ENCODE measurements around the gene ATP2A2.

- RAMPAGE, long total RNA = no peak
- RRBS = no CpG with 5 or more reads among the region's 14 CpGs
Measured at GRCh38 chr12:108807394-108807812, 50.0 kb downstream of the SSH1 start.

DNA sequence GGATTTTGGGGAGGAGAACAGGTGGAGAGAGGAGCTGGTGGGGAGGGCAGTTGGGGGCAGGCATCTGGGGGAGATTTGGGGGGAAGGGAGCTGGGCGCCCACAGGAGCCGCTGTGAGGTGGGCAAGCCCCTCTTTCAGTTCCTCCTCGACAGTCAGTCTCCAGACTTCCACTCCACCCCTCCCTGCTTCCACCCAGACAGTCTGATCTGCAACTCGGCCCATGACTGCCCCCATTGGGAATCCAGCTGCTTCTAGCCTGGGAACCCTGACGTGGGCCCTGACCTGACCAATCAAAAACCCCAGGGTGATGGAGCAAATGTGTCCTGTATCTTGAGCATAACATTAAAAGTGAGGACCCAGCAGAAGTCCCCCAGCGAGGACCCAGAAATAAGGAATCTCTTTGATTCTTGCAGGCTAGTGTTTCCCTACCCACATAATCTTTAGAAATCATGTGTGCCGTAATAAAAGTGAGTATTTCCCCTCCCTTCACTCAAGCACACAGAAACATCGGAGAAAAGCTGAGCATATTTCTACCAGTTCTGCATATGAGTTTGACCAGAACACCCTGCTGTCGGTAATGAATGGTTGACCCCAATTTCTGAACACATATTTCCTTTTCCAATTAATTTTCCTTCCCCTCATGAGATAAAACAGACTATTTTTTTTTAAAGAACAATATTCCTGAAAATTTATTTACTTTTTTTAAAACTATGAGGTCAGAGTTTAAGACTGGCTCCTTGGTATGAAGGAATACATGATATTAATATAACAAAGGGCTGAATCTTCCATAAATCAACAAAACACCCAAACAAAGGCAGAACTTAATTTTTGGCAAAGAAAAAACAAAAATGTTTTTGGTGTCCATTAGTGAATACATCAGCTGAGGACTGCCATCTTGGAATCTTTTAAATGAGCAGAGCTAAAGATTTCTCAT lies 6.3 kb downstream of the SSH1 start:
- RAMPAGE, long total RNA = no peak
- RRBS = no CpG with 5 or more reads among the region's 9 CpGs

GRCh38 chr12:108855465-108856205 lies 1.7 kb downstream of the SSH1 start:
- RAMPAGE, long total RNA = no peak
- RRBS = no CpG with 5 or more reads among the region's 11 CpGs

DNA sequence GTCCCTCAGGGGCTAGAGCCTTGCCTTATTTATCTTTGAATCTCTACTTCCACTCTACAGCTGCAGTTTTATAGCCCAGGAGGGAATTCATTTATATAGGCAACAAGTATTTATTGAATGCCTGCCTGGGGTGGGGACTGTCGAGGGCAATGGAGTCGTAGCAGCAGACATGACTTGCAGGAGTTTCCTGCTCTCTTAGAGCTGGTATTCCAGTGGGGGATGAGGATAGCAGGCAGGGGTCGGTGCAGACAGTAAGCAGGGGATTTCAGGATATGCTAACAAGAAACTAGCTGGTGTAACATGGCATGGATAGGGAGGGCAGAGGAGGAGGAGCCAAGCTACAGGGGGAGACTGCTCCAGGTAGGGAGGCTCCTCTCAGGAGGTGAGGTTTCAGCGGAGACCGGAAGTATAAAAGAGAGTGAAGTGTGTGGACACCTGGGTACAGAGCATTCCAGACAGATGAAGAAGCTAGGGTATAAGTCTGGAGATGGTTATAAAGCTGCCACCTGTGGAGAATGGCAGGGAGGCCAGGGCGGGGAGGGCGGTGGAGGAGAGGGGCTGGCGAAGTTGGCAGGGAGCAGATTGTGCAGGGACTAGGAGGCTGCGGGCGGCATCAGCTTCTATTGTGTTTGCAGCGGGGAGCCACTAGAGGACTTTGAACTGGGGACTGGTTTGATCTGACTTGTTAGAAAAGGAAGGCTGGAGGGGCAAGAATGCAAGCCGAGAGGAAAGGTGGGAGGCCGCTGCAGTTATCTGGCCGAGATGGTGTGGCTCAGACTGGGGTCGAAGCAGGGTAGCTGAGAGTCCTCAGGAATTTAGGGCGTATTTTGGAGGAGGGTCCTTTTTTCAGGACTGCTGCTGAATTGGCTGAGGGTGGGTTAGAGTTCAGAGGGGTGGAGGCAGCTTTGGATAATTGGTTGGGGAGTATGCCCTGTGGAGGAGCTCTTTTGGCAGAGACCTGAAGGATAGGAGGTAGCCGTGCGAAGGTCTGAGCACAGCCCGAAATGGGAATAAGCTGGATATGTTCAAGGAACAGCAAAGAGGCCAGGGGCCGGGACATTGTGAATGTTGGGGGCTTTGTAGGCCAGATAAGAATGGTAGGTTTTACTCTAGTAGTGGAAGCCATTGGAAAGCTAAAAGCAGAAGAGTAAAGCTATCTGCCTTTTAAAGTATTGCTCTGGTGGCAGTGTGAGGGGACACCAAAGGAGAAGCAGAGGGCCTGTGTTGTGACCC lies 17.5 kb downstream of the USP30 start:
- RAMPAGE, long total RNA = no peak
- RRBS = no CpG with 5 or more reads among the region's 20 CpGs

DNA sequence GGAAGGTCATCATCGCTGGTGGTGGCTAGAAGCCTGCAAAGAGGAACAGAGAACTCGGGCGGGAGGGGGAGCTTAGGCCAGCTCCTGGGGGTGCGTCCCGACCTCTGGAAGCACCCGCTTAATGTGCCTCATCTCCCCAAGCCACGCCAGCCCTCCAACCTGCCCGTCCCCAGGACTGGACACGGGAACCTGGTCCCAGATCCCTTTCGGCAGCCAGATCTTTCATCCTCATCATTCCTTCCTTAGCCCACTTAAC lies 18.9 kb downstream of the FOXN4 start:
- RAMPAGE, long total RNA = no peak
- RRBS = no CpG with 5 or more reads among the region's 10 CpGs

DNA sequence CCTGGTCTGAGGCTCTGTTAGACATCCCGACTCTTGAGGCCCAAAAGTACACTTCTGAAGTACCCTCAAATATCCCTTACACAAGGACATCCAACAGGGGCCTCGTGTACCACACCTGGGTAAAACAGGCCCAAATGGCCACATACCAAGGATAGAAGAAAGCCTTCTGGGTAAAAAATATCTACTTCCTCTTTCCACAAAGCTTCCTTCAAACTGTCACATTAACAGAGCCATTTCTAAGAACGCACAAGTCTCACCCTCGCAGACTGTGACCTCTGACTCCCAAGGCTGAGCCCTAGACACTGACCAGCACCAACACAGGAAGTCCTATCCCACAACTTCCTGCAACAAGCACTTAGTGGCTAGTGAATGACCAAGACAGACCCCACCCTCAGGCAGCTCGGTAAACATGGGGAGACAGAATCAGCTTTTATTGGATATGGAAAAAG lies 16.1 kb downstream of the KCTD10 start:
- RAMPAGE, long total RNA = no peak
- RRBS = no CpG with 5 or more reads among the region's 5 CpGs

DNA sequence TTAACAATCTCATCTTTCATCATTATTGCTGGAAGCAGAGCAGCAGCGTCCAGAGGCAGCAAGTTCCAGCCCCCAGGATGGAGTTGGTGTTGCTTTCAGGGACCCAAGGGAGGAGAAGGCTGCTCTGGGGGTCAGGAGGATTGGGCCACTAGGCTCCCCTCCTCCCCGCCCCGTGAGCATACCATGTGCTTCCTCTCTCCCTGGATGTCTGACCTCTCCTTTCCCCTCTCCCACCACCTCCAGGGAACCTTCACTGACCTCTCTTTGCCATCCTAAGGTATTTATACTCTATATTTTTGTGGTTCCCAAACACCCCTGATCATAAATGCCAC lies 13.3 kb downstream of the KCTD10 start:
- RAMPAGE, long total RNA = no peak
- RRBS = no CpG with 5 or more reads among the region's 3 CpGs

- RAMPAGE, long total RNA = no peak
- RRBS = 92% methylated on average over 2 of the region's 19 CpGs
Measured at GRCh38 chr12:109534288-109534825, 38.9 kb downstream of the MMAB start.

DNA sequence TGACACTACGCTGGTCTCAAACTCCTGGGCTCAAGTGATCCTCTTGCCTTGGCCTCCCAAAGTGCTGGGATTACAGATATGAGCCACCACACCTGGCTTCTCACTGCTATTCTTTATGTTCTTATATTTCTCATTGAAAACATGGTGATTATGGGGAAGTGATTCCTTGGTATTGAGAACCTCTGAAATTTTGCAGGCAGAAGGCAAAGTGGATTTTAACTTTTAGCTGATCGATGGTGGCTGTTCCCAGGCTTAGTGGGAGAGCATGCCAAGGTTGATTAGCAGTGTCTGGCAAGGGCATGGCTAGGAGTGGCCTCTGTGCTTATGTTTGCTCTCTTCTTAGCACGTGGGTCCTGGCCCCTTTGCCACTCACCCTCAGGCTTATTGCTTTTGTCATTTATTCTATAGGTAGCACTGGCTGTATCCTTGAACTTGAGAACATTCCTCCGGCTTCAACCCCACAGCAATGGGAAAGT lies 2.0 kb downstream of the MVK start:
- RAMPAGE, long total RNA = no peak
- RRBS = no CpG with 5 or more reads among the region's 4 CpGs

DNA sequence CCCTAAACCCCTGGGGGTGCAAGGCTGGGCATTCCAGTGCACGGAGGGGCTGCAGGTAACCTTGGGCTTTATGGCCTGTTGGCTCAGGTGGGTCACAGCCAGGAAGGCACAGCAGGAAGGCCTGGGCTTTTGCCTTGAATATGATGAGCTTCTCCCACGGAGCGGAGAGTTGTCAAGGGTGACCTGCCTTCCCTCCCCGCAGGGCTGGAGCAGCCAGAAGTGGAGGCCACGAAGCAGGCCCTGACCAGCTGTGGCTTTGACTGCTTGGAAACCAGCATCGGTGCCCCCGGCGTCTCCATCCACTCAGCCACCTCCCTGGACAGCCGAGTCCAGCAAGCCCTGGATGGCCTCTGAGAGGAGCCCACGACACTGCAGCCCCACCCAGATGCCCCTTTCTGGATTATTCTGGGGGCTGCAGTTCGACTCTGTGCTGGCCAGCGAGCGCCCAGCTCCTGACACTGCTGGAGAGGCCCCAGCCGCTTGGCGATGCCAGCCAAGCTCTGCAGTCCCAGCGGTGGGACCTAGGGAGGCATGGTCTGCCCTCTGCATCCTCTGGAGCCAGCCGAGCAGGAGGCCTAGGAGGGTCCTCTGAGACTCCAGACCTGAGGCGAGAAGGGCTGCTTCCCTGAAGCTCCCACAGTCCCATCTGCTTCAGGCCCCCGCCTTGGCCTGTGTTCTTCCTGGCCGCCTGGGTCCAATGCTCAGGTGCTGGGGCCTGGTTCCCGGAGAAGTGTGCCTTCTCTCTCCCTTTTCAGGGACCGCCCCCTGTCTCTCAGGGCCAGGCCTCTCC lies 22.8 kb downstream of the MVK start:
- RAMPAGE, long total RNA = no peak
- RRBS = no CpG with 5 or more reads among the region's 22 CpGs

DNA sequence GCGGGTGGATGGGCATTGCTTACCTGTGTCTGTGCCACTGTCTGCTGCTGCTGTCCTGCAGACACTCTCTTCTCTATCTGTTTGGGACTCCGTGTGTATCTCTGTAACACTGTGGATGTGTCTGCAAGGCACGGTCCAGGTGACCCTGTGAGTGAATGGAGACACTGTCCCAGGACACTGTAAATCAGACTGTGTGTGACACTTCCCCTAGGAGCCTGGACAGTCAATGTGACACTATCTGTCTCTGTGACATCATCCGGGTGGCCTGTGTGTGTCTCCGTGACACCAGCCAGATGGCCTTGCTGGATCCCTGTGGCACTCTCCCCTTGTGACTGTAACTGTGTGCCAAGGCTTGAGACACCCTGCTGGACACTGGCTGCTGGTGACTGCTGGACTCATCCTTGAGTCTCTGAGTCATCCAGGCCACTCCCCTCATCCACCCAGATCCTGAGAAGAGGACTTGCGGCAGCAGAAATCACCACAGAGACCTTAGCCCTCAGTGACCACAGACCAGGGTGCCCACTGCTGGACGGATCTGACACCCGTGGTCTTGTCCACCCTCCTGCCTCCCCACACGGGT lies 51.5 kb downstream of the MVK start:
- RAMPAGE, long total RNA = no peak
- RRBS = no CpG with 5 or more reads among the region's 9 CpGs

DNA sequence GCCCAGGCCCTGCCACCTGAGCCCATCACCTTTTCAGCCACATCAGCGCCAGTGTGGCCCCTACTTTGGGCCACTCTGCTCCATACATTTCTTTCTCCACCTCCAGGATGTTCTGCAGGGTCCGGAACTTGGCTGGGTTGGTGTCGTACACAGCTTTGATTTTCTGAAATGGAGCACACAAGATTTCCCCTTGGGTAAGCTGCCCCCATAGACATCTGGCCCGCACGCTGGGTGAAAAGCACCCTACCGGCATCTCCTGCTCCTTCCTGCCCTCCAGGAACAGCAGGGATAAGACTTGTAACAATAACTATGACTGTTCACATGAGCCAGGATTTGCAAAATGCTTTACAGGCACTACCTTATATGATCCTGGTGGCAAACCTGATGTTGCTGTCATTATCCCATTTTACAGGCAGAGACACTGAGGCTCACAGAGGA lies 22.8 kb downstream of the GLTP start:
- RAMPAGE, long total RNA = no peak
- RRBS = no CpG with 5 or more reads among the region's 6 CpGs

DNA sequence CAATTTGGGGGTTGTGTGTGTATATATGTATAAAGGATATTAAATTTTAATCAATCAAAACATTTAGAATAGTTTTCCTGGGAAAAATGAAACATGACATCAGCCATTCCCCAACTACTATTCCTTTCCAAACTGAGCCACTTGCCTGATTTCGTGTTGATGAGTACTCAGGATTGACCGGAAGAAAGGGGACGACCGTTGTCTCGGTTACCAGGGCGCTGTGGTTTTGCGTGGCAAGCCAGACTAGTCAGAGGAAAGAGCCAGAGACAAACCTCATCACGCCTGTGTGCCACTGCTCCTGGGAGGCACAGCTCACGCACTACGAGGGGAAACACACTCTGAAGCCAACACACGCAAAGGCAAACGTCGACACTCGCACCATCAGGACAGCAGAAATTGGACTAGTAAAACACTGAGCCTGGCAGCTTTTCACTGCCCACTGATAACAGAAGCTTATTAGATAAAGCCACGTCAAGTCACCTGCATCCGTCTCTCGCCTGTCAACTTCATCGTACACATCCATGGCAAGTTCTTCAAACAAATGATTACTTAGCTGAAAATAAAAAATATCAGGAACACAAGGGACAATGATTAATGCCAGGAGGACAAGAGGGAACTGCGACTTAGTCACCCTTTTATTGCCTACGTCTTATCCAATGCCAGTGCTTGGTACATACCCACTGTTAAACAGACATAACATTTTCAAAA lies 34.9 kb downstream of the GIT2 start:
- RAMPAGE, long total RNA = no peak
- RRBS = no CpG with 5 or more reads among the region's 20 CpGs

GRCh38 chr12:110023307-110024367 lies 24.4 kb downstream of the ANKRD13A start:
- RAMPAGE, long total RNA = no peak
- RRBS = no CpG with 5 or more reads among the region's 4 CpGs

DNA sequence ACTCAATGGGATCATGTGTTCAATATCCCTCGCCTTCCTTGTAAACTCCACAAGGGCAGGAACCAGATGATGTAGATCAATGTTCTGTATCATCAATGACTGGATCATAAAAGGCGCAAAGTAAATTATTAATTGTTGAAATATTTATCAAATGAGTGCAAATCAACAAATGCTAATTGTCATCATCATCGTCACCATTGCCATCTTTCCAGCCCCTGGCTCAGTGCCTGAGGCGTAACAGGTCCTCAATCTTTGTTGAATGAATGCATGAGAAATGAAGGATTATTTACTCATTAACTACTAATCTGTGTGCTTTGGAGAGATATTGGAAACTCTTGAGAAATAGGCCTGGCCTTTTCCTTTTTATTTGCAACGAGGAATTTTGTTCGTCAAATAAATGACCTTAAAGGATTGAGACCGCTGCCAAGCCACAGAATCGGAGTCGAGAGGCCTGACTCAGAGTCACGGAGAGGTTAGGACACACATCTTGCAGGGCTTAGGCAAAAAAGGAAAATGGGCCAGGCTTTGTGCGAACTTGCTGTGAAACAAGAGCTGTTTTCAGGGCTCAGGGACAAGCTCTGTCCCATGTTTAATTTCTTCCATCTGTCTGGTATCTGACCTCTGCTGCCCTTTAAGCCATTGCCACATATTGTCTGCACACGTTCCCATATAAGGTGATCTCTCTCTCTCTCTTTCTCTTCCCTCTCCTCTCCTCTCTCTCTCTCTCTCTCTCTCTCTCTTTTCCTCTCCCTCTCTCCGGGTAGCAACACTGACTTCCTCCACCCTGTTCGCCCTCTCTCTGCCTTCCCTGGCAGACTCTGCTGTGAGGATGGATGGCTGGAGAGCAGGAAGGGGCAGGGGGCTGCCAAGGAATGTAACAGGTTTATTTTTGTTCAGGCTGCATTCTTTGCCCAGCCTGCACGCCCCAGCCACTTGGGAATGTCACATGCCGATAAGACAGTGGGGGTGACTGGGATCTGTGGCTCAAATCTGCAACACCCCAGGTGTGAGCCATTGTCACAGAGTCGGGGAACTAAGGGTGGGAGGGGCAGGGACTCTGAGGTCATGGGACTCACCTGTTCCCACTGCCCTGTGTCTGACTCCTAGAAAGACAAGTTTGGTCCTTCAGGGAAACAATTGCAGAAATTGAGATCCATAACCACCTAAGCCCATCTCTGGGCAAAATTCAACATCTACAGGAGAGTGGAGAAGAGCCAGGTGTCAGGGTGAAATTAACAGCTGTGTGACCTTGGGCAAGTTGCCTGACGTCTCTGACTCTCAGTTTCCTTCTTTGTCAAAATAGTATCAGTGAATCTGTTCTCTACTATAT lies 14.9 kb upstream of the IFT81 start:
- RAMPAGE, long total RNA = no peak
- RRBS = no CpG with 5 or more reads among the region's 18 CpGs

GRCh38 chr12:110250361-110250749 lies 30.7 kb upstream of the ATP2A2 start:
- RAMPAGE, long total RNA = no peak
- RRBS = no CpG with 5 or more reads among the region's 3 CpGs

DNA sequence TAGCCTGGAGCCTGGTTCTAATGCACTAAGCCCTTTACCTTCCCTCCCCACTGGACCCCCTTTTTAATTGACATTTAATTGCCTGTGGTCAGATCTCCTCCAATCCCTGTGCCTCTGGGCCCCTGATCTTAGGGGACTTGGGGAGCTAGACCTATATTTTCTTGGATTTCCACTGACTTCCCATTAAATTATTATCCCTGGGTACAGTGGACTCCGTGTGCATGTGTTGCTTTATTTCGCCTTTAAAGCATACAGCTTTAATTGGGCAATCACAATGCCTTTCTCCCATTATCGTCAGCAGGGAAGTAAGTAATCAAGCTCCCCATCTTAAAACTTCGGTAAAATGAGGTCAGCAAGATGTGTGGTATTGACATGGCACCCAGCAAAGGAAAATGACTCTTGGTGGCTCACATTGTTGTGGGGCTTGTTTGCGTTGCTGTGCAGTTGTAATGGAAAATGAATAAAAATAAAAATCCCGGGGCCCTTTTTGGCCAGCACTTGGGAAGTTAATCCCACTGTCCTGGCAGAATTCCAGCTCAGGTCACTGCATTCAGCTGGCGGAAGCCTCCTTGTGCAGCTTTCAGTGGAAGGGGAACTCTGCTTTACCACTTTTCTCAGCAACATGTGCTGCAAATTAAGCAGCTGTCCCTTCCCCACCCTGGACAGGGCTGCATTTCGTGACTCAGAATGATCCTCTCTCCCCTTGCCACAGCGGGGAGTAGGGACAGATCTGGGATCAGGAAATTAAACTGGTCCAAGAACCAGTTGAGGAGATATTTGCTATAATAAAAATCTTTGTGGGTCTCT lies 14.0 kb upstream of the ATP2A2 start:
- RAMPAGE, long total RNA = no peak
- RRBS = no CpG with 5 or more reads among the region's 9 CpGs

- RAMPAGE, long total RNA = no peak
- RRBS = under 1% methylated on average over 43 of the region's 118 CpGs
Measured at GRCh38 chr12:110281166-110282055, at the start of gene ATP2A2. TSS of gene ATP2A2 (plus strand) at chr12:110281247.

DNA sequence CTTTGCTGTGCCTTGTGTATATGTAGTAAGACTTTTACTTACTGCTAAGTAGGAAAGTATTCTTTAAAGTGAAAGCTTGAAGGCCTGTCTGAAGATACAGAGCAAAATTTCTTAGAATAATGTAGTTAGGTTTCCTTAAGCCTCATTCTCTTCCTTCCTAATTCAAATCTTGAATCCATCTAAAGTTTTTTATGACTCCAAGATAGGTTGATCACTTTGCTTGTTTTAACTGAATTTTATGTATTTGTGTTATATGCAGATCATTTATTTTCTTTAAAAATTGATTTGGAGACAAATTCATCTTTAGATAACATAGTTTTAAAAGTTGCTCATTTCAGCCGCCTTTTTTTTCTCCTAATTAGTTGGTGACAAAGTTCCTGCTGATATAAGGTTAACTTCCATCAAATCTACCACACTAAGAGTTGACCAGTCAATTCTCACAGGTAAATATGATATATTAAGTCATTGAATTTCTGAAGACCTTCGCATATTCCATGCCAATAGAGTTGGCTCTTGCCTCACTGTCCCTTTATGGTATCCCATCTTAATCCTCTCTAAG lies 41.7 kb downstream of the ATP2A2 start:
- RAMPAGE, long total RNA = no peak
- RRBS = no CpG with 5 or more reads among the region's 2 CpGs

DNA sequence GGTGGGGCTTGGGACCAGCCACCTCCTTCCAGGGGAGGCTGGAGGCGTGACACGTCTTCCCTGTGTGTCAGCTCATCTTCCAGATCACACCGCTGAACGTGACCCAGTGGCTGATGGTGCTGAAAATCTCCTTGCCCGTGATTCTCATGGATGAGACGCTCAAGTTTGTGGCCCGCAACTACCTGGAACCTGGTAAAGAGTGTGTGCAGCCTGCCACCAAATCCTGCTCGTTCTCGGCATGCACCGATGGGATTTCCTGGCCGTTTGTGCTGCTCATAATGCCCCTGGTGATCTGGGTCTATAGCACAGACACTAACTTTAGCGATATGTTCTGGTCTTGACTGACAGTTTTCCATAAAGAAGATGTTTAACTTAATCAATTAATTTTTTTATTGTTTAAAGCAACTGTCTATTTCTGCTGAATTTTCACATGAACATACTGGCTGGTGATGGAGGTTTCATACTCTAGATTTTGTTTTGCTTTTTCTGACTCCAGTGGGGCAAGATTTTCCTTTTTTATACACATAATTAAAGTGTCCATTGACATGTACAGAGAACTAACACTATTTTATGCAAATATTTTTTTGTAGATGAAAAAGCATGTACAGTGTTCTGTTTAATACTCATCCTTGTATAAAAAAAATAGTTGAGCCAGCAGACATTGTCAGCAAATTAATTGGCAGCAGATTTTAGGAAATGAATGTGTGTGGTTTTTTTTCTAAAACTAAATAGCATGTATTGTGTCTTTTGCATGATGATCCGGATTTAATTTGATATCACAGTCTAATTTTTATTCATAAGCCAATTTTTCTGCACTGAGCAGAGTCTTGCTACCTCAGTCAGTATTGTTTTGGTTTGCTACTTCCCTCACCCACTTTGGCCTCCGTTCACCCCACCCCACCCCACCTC lies 57.1 kb downstream of the ANAPC7 start:
- RAMPAGE, long total RNA = no peak
- RRBS = no CpG with 5 or more reads among the region's 14 CpGs

All from kidney epithelial cell (primary cell).